NB4 (cell line): ENCODE data around the gene NR2E1.

DNA sequence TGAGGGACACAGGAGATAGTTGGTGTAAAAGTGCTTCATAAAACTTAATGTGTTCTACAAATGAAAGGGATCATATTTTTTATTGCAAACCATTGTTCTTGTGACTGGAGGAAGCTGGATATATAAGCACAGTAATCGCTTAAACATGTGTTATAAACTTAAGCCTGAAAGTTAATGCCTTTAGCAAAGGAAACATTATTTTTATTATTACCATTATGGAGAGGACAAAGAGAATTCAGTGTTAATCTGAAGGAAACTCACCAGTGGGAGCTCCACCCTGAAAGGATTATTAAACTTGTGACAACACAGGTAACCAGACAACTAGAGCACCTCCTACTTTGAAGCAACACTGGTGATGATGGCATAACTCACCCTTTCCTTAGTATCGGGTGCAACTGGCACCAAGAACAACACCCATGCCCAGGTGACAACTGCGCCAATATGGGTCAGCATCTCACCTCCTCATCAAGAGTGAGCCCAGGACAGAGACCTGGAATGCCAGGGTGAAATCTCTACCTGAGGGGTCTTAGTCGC lies 288.7 kb upstream of the PRDM1 start:
- RRBS, result no CpG with 5 or more reads among the region's 4 CpGs

- RRBS, result no CpG with 5 or more reads among the region's 13 CpGs
These were observed 205.9 kb upstream of the PRDM1 start for GRCh38 chr6:105880104-105880766.

DNA sequence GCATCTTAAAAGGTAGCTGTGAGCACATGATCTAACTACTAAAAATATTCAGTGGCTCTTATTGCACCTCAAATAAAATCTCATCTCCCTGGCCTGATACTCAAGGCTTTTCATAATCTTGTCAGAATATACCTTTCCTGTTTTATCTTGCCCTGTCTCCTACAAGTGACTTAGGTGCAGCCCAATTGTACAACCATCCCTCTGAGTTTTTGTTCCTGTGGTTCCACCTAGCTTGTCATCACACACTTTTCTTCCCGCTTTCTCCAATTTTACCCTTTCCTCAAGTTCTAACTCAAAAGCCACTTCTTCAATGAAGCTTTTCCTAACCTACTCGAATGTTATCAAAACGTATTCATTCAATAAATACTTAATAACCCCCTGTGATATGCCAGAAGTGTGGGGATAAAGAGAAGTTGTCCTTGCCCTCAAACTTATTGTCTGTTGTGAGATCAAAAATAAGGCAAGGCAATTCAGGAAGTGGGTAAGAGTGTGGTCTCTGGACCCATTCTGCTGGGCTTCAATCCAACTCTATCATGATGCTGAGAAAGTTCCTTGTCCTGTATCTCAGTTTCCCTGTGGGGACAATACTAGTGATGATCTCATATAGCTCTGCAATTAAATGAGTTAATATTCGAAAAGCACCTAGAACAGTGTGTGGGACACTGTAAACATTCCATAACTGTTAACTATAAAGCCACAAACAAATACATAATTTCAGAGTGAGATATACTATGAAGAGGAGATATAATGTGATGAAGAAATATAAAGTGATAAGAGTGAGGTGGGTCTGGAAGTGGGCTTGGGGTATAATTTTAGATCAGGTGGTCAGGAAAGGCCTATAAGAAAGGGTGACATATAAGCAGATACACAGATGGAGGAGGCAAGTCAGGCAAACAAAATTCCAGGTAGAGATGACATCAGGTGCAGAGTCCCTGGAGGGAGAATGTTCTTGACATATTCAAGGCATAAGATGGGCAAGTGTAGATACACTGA lies 92.8 kb downstream of the PRDM1 start:
- RRBS, result no CpG with 5 or more reads among the region's 4 CpGs

- RRBS, result no CpG with 5 or more reads among the region's 10 CpGs
These were observed 96.0 kb downstream of the RTN4IP1 start for GRCh38 chr6:106533165-106533775.

- RRBS, result no CpG with 5 or more reads among the region's 4 CpGs
These were observed 84.7 kb downstream of the RTN4IP1 start for GRCh38 chr6:106544531-106545017.

- RRBS, result no CpG with 5 or more reads among the region's 1 CpG
These were observed 14.4 kb downstream of the RTN4IP1 start for GRCh38 chr6:106614919-106615327.

DNA sequence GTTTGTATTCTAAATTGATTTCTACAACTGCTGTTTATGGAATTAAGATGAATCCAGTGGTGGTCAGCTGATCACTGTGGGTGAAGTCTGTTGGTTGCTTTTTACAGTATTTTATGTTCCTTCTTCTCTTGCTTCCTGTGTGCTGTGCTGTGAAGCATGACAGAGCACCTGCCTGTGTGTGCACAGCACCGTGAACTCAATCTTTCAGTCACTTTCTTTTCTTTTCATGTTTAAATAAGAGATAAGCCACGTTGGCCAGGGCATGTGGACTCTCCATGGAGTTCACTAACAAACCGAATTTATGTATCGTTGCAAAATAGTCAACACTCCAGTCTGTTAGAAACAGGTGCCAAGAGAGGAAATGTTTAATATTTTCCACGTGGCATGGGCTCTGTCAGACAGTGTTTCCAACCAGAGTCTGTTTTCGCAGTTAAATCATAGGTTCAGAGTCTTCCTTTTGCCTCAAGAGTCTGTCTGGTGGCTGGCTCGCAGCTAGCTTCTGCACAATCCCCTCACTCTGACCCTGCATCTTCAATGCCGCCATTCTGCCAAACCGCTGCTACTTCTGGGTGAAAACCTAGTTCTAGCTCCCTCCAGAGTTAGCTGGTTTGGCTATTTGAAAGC lies 73.2 kb downstream of the QRSL1 start:
- RRBS, result no CpG with 5 or more reads among the region's 9 CpGs

DNA sequence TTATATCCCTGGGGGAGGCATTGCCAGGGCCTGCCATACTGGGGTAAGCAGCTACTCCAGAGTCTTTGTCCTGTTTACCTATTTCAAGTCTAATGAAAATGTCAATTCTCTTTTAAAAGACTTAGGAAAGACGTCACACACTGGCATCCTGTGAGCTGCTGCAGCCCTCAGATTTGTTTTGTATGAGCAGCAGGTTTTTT lies 85.8 kb downstream of the QRSL1 start:
- RRBS, result no CpG with 5 or more reads among the region's 1 CpG

DNA sequence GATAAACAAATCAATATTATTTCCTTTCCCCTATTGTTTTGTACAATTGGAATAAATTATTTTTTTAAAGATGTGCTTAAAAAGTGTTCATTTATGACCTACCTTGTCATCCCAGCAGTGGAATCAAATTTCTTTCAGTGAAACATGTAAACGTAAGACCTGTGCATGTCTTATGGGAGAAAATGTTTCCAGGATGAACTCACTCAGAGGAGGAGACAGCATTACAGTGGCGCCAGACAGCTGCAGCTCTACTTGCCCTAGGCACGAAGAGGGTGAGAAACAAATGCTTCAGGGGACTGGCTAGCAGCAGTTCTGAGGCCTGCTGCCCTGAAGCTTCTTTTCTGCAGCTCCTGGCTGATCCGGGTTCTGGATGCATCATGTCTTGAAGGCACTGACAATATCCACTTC lies 120.2 kb downstream of the QRSL1 start:
- RRBS, result no CpG with 5 or more reads among the region's 4 CpGs

DNA sequence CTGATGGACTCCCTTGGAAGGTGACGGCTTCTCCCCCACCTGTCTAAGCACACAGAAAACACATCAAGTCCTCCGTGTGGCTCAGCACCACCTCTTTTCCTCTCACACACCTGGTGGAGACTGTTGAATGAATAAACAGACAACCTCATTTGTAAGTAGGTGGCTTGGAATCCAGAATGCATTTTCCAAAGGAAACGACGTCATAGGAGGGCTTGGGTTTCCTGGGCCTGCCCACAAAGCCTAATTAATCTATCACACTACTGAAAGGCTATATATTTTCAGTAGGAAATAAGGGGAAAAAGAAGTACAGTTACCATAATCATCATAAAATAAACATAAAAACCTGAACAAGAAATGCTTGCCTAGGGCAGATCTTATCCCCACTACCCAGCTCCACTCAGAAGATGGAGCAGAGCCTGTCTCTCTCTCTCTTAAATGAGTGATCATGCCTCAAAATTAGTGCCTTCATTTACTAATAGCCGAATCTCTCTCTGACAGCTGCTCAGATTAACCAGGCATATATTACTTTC lies 121.3 kb downstream of the QRSL1 start:
- RRBS, result no CpG with 5 or more reads among the region's 5 CpGs

GRCh38 chr6:106782569-106783221 lies 153.3 kb downstream of the QRSL1 start:
- RRBS, result no CpG with 5 or more reads among the region's 12 CpGs

DNA sequence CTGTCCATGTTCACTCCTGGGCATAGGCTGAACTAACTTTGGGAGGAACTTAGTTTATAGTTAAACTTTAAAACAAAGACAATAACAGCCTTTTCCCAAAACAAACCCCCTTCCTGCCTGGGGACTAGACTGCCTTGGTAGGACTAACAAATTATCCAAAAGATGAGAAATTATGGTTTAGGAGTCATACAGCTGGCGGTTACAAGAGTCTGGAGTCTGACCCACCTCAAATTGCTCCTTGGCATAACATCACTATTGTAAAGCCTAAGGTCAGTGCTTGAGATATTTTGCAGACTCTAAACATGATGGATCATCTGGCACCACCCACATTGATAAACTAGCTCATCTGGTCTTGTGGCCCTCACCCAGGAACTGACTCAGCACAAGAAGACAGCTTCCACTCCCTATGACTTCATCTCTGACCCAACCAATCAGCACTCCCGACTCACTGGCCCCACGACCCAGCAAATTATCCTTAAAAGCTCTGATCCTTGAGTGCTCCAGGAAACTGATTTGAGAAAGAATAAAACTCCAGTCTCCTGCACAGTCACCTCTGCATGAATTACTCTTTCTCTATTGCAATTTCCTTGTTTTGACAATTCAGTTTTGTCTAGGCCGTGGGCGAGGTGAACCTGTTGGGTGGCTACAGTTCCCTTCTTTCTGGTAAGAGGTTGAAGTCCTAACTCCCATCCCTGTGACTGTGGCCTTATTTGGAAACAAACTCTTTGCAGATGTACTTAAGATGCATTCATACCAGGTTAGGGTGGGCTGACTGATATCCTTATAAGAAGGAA lies 115.9 kb downstream of the CD24 start:
- RRBS, result no CpG with 5 or more reads among the region's 5 CpGs

- RRBS, result no CpG with 5 or more reads among the region's 3 CpGs
These were observed 114.8 kb downstream of the CD24 start for GRCh38 chr6:106859623-106860143.

- RRBS, result no CpG with 5 or more reads among the region's 4 CpGs
These were observed 37.3 kb upstream of the BEND3 start for GRCh38 chr6:107152484-107153122.

DNA sequence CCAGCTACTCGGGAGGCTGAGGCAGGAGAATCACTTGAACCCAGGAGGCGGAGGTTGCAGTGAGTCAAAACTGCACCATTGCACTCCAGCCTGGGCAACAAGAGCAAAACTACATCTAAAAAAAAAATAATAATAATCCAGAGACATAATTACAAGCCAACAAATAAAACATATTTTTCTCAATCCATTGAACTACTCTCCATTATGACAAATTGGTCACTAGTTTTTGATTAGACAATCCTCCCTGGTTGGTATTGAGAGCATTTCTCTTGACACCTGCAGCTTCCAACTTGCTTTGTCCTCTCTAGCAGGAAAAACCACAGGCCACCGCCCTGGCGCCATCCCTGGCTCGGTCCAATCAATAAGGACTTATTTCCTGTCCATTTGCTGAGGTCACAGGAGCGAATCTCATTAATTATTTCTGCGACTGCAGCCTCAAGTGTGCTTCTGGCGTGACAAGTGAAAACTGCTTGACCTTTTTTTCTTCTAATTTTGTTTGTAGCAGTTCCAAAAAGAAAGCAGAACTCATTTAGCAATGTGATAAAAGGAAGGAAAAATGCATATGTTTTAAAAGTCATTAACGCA lies 38.7 kb upstream of the BEND3 start:
- RRBS, result no CpG with 5 or more reads among the region's 9 CpGs

DNA sequence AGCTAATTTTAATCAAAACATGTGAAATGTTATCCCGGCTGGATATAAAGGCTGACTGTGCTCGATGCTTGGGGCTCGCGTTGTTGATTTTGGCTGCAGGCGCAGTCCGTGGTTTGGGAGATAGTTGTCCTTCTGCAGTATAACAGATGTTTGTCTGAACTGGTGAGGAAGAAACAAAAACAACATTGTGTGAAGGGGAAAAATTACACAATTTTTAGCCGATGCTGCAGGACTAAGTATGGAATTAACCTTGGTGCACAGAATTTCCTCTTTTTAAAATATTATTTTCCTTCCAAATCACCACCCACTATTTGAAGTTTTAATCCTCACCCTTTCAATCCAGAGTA lies 2.5 kb downstream of the SOBP start:
- RRBS, result no CpG with 5 or more reads among the region's 7 CpGs

GRCh38 chr6:107957108-107957854 lies 727 bp downstream of the SEC63 start:
- RRBS, result 2% methylated on average over 7 of the region's 42 CpGs

GRCh38 chr6:108075189-108075374 lies 541 bp upstream of the OSTM1 start:
- RRBS, result no CpG with 5 or more reads among the region's 4 CpGs

DNA sequence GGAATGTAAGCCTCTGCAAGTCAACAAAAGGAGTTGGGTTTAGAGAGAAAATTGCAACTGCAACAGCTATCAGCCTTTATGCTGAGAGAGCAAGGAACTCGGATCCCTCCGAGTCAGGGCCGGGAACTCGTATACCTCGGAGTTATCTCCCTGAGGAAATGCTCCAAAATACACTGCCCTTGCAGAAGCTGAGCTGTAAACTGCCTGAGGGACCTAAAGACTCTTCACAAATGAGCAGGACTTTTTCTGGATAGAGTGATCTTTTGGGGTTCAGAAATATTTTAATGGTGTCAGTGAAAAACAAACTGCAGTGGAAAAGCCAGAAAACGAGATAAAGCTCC lies 31.2 kb upstream of the NR2E1 start:
- RRBS, result no CpG with 5 or more reads among the region's 6 CpGs

- RRBS, result 77% methylated on average over 5 of the region's 57 CpGs
These were observed at the start of gene NR2E1 for GRCh38 chr6:108165433-108166310. TSS of gene NR2E1 (plus strand) at chr6:108166022.